H4 (cell line): ENCODE data around the genes JPH2, SERINC3 and WFDC5.

GRCh38 chr20:44186548-44187808 is at the start of gene JPH2:
Gene JPH2 (minus strand): TSS chr20:44187188.
- RAMPAGE, long total RNA: no peak

DNA sequence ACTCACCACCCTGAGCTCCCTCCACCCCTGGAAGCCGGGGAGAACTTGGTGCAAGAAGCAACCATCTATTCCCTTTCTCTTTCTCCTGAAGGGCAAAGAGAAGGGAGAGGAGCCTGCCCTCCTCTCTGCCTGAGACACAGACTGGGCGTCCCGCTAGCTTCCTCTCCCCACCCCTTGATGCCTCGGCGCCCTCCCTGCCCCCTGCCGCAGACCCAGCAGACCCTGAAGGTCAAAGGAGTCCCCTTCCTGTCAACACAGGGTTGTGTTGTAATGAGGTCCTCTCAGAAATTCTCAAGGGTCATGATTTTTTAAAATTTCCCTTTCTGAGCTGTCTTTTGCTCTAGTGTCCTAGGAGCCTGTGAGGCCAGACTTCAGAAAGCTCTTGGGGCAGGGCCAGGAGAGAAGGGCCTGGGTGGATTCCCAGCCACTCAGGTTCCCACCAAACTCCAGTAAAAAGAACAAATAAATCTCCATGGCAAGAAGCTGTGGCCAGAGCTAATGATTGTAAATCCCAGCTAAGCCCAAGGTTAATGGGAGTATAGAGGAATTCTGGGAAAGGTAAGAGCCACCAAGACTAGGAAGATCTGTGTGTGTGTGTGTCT is 922 bp upstream of the JPH2 start:
- RAMPAGE, long total RNA: no peak

DNA sequence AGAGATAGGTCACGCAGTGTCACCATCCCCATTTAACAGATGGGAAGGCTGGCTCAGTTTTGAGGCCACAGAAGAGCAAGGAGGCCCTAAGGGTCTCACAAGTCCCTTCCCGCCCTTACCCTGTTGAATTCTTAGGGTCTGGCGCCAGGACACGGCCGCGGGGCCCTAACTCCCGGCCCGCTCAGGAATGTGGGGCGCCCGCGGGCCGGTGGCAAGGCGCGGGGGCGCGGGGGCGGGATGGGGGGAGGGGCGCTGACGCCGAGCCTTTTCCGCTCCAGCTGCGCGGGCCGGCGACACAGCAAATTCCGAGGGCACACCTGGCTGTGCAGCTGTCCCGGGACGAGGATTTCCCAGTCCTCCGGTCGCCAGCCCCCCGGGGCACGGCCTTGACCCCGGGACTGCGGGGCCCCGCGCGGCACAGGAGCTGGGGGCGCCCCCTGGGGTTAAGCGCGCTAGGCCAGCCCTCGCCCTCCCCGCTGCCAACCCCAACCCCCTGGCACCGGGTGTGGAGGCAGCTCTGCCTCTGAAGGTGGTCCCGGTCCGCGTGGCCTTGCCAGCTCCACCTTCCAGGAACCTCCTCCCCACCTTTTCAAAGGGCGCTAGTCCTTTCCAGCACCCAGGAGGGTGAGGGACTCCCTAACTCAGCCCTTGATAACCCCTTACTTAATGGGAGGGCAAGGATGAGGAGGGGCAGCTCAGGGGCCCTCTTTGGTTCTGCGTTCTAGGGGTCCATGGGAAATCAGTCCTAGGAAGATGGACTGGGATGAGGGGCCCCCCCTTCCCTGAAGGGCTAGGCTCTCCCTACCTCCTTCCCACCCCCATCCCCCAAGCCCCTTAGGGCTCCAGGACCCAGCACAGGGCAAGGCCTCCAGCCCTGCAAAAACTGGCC is 10.1 kb upstream of the R3HDML start:
- RAMPAGE, long total RNA: no peak

DNA sequence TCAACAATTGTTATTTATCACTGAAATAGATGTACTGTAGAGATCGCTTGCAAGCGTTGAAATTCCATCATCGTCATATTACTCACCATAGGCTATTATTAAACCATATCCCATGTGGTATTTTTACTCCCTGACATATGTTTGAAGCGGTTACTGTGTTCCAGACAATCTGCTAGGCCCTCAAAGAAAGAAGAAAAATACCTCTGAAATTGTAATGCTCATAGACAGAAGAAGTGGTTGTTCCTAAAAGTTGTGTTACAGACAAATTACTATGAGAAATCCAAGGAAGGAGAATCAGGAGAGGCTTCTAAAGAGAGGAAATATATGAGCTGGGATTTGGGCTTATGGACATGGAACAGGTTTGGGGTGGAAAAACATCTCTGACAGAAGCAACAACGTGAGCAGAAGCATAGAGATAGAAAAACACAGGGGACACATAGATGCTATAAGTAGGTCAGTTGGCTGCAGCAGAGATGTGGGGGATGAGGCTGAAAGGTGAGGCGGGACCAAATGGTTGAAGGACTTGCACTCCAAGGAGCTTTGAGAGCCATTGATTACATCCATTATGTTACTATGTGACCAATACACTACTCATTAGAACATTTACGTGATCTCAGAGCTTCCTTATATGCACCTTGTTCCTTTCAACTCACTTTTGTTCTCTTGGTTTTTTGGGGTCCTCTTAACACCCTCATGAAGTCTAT is 48.1 kb upstream of the TTPAL start:
- RAMPAGE, long total RNA: no peak

- RAMPAGE, long total RNA: no peak
Observed at GRCh38 chr20:44434613-44434789, 41.2 kb upstream of the TTPAL start.

DNA sequence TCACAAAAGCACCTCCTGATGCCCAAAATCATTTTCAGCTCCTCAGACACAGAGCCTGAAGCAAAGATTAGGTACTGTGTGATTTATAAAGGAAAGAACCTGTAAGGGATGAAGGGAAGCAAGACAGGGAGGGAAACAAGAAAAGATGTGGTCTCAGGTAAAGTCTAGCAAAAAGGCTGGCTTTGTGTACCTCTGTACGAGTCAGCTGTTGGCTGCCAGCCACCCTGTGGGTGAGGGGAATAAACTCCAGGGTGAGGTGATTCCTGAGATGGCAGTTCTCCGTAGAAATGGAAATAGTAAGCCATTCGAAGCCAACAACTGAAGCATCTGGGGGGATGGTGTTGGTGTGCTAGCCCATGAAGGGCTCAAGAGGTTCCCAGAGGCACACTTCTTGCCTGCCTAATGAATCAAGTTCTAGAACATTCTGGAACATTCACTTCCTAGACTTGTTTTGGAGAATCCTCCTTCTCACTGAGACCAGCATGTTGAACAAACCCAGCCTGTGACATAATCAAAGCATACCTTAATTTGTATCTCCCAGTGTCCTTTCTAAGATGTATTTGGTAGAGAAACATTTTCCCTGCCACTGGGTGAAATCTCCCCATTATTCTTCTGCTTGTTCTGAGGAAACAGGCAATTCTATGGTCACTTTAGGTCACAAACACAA is 10.6 kb upstream of the TTPAL start:
- RAMPAGE, long total RNA: no peak

GRCh38 chr20:44494887-44495937 is 19.5 kb downstream of the TTPAL start:
- RAMPAGE, long total RNA: no peak

DNA sequence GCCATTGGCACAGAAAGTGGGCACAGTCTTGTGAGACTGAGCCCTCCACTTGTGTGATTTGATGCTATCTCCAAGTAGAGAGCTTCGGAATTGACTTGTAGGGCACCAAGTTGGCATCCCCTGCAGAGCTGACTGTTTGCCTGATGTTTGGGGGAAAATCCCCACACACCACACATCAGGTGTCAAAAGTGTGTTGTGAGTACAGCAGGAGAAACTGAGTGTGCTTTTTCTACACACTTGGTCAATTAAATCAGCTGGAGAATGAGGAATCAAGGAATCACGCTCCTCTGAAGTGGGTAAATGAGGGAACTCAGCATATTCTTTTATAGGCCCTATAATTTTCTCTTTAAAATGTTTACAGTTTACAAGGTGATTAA is 962 bp downstream of the SERINC3 start:
- RAMPAGE, long total RNA: no peak

DNA sequence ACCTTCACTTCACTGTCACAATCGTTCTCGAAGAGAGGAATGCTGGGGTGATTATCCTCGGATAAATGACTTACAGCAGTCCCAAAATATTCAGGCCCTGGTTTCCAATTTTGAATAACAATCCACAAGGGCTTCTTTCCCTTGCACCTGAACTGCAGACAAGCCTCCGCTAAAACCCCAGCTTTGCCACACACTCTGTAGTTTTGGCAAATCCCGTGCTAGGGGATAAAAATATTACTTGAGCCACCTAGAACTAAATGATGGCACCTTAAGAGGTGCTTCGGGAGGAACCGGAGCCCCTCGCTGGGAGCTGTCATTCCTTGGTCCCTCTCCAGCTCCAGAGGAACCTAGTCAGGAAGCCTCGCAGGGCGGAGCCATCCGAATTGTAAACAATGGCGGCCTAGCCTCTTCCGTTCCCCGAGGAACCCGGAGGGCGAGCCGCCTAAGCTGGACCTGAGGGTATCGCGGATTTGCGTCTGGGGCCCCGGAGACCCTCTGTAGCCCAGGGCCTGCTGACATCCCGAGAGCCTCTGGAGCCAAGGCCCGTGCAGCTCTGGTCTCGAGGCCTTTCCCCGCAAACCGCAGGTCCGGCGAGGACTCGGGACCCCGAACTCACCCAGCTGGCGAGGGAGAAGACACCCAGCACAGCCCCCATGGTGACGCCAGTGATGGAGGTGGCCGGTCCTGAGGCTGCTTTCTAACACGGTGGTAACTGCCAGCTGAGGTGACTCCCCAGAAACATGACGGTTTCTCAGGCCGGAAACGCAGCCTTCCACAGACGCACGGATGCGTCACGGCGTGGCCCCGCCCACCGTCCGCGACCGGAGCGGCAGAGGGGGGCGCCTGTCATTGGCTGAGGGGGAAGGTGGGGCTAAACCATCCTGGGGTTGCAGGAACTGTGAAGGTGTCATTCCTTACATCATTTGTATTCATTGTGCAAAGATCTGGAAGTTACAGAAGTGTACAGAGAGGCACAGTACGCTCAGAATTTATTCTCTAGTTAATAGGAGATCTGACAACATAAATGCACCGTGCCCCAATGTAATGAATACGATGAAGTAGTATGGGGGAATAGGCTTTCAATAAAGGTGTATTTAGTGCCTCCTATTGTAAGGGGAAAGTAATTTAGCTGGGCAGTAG is at the start of gene SERINC3:
TSS of gene SERINC3 (minus strand) at position 774 of the 1,140 bp plus-strand sequence.
- RAMPAGE, long total RNA: start-site peak on the minus strand centred at position 747 of the sequence, 14 bp wide, 88 reads

DNA sequence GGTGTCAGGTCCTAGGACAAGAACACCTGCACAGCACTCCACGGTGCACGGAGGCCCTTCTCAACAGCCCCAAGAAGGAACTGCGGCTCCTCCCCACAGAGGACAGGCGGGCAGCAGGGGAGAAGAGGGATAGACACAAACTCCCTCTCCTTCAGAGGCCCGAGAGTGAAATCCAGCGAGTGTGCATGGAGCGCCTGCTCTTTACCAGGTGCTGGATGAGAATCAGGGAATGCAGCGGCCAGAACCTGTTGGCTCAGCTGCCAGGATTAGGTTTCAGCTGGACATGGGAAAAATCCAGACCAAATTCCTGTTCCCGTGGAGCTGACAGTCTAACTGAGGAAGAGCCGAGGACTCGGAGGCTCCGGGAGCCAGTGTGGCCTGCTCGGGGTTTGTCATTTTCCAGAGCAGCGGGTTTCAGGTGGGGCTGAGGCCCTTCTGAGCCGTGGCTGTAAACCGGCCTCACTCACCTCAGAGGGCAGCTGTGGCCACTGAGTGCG is 27.1 kb downstream of the PKIG start:
- RAMPAGE, long total RNA: no peak

DNA sequence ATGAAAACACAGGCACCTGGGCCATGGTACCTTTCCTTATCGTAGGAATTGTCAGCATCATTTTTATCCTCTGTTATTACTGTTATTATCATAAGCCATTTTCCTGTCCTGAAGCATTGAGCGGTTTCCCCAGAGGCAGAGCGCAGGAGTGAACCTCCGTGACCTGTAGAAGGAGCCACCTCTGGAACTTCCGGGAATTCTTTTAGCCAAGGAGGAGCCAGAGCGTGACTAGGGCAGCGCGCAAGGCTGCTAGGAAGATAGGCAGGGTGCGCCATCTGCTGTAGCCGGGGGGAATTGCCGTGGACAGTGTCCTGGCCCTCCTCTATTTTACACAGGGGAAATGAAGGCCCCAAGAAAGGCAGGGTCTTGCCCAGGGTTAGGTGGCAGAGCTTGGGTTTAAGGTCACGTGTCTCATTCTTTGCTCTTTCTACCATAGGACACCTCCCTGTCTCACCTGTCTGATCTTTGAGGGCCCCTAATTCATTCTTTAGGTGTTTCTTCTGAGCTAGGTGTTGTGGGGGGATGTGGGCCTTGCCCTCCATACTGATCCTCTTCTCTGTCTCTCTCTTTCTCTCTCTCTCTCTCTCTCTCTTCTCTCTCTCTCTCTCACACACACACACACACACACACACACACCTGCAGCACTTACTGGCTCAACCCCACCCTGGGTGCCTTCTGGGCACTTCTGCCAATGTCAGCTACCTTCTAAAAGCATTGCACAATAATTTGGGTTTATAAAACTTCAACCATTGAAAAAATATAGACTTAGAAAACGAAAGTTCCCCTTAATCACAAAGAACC is 27.7 kb downstream of the PKIG start:
- RAMPAGE, long total RNA: no peak

DNA sequence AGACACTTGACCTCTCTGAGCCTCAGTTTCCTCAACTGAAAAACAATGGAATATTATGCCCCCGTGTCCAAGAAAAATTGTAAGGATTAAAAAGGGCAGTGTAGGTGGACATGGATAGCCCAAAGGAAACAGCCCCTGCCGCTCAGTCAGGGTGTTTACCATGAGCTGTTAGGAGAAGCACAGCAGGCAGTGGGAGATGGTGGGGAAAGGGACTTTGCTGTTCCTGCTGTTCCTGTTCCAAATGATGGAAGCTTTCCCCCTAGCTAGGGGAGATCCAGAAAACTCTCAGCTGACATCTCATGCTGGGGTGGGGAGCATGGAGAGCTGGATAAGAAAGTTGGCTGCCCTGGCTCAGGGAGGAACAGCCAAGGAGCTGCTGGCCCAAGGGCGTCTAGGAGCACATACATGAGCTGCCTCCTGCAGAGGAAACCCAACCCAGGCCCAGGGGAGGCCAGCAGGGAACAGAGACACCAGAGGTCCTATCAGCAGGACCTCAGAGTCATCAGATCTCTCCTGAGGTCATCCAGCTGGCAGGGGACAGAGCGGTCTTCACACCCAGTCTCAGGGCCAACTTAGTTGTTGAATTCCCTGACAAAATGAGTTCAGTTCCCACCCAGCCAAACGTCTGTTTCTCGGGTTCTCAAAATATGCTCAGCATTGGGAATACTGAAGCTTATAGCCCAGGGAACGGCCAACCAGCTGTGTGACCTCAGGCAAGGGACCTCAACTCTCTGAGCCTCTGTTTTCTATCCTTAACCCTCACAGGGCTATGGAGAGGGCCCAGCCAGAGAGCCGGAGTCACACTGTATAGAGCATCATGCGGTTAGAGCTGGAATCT is 14.0 kb downstream of the ADA start:
- RAMPAGE, long total RNA: no peak

GRCh38 chr20:44714048-44714402 is 1.1 kb upstream of the CCN5 start:
- RAMPAGE, long total RNA: no peak

DNA sequence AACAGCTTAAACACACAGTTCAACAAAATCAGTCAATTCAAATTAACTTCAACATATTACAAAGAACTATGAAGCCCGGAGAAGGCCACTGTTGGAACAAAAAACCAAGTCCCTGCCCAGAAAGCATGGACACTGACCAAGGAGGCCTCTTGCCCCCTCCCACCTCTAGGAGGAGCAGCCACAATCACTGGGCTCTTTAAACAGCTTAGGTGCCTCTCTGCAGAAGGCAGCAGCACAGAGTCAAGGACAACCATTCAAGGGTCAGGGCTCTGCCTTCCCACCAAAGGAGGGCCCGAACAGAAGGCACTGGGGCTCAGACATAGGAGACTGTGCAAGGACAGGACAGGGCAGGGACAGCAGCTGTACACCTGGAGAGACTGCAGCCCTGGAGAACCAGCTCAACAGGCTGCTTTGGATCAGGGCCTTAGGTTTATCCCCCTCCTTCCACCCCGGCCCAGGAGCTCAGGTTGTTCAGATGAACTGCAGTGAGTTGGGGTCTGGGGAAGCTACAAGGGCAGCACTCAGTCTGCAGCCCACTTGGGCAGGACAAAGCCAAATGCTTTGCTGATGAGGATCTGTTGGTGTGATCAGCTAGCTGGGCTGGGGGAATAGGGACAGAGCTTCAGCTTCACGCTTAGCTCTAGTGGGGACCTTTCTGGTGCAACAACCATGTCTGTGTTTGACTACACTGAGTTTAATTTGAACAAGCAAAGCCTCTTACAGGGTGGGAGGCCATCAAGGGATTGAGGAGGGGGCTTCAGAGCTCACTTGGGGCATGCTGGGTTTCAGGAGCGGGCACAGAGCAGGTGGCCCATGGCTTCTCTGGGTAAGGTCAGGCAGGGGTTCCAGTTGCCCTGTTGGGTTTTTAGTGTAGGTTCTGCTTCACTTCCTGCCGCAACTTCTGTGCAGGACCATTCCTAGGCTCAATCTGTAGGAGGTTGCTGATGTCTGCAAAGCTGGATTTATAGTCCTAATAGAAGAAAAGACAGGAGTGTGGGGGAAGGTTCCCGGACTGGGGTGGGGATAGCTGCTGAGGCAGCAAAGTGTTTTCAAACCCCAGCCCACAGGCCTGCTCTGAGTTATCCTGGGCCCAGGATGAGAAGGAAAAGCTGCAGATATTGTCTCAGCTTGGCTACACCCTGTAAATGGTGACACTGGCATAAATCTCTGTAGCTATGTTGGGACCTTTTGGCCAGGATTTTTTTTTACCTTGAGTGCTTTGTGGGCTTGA is 17.5 kb downstream of the TOMM34 start:
- RAMPAGE, long total RNA: no peak

DNA sequence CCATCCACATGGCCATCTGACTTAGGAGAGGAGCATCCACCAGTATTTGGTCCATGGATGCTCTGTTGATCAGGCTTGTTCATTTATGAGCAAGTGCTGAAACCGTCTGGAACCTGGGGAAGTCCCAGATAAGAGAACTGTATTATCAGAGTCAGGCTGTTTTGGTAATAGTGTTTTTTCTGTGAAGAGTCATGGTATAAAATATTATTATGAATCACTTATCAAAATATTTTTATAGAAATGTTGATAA is 3.2 kb downstream of the STK4 start:
- RAMPAGE, long total RNA: no peak

- RAMPAGE, long total RNA: no peak
Observed at GRCh38 chr20:44983432-44983662, 17.0 kb downstream of the STK4 start.

DNA sequence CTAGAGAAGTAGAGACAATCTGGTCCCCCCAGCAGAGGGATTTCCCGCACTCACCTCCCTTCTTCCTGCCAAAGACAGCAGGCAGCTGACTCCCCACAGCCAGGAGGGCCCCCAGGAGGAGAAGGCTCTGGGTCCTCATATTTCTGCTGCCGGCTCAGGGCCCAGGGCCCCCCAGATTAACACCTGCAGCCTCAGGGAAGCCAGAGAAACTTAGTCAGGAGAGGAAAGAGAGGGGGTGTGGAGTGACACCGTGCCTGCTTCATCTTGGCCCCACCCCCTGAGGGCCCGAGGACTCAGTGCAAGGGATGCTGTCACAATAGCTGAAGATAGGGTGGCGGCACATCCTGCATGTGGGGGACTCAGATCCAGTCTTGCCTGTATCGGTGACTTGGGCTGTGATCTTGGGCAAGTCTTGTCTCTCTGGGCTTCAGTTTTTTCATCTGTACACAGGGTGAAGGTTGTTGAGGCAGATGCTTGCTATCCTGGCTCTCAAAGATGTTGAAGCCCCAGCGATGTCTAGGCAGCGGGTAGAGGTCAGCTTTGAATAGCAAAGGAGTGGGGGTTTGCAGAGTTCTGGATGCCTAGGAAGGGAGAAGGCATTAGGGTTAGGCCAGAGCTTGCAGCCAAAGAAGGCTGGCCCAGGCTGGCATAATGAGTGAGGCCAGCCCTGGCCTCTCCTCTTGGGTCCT is at the start of gene WFDC5:
TSS of gene WFDC5 (minus strand) at position 230 of the 689 bp plus-strand sequence.
- RAMPAGE, long total RNA: no peak

- RAMPAGE, long total RNA: no peak
Observed at GRCh38 chr20:45116154-45116379, 1.1 kb upstream of the WFDC5 start.

- RAMPAGE, long total RNA: no peak
Observed at GRCh38 chr20:45138492-45139333, 14.4 kb upstream of the WFDC12 start.

DNA sequence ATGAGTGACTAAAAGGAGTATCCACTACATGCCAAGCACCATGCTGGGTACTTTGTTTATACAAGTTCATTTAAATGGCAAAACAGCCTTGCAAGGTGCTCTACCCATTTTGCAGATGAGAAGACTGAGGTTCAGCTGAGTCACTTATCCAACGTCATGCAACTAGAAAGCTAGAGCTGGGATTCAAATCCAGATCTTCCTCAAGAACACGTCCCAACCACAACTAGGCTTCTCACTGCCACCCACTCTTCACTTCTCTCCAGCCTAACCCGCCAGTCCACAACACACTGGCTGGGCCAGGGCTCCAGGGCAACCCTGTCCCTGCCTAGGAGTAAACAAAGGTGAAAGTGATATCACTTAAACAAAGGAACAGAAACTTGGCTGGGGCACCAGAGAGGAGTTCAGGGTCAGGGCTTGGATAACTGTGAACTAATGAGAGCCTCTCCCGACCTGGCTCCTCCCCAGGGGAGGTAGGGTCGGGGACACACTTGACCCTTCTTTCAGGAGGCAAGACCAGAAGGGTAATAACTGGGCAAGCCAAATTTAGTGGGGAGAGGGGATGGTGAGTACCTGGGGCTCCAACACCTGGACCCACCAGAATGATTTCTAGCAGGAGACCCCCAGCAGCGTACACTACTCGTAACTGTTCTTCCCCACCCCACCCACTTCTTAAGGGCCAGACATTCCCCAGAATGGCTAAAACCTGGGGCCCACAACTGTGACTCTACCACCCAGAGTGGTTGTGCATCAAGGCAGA is 7.8 kb downstream of the SDC4 start:
- RAMPAGE, long total RNA: no peak